NALM6 (cell line): Measurements from ENCODE around the genes CRNKL1 and KIZ.

DNA sequence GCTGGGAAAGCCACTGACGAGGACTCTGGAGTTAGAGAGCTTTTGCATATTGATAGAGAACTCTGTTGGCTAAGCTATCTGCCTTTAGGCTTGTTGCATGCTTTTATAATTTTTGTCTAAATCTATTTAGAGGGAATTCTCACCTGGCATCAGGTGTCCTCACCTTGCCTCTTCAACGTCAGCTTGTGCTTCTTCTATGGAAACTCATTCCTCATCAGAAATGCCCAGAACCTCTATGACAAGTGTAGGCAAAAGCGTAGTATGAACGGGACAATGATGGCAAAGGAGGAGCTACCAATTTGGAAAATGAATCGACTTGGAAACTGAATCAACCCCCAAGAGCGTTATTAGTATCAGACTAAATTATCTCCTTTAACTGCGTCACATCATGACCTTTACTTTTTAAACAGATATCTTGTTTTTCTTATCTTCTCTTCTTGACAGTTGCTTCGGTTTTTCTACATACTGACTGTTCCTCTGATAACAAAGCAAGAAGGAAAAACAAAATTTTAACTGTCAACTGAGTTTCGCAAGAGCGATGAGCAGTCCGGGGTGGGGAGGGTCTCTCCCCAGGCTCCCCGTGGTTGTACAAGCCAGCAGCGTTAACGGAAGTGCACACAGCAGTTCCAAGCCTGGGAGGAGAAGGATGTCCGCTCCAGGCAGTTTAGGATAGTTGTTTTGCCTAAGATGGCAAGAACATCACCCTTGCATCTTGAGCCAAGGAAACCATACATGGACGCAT lies 20.4 kb downstream of the SLC24A3 start:
- PRO-cap: no peak

- PRO-cap: no peak
Observed at GRCh38 chr20:19285446-19285862, 73.0 kb downstream of the SLC24A3 start.

DNA sequence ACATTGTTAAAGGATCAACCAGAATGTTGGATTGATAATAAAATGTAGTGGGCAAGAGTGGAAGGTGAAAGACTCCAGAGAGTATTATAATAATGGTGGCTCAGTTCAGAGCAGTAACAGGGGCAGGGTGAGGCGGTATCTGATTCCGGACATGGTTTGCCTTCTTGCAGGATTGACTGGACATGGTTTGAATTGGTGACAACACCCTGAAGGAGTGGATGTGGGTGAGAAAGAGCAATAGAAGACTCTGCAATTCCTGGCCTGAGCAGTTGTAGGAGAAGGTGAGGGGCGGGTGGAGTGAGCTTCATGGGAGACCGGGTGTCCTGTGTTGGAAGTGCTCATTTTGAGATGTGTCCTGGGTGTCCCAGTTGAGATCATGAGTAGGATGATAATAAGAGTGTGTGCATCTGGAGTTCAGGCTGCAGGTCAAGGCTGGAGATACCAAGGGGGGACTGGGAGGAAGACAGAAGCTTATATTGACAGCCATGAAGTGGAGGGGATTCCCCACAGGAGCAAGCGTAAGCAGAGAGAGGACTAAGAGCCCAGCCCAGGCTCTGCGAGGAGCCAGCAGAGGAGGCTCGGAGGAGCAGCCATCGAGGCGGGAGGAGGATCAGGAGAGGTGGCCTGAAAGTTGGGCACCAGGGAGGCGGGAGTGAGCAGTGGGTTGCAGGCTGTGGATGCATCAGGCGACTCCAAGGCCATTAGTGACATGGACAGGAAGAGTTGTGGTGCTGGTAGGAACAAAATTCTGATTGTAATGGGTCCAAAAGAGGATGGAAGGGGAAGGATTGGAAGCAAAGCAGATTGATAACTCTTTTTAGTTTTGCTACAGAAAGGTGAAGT lies 116.1 kb downstream of the SLC24A3 start:
- PRO-cap: no peak

GRCh38 chr20:19417579-19418306 lies 205.3 kb downstream of the SLC24A3 start:
- PRO-cap: no peak

GRCh38 chr20:19701261-19701914 lies 56.7 kb upstream of the RIN2 start:
- PRO-cap: bidirectional peak, plus-strand start at chr20:19701587, minus-strand start at chr20:19701507

GRCh38 chr20:19756641-19756886 lies 1.5 kb upstream of the RIN2 start:
- PRO-cap: unidirectional peak, plus-strand start at chr20:19756707

DNA sequence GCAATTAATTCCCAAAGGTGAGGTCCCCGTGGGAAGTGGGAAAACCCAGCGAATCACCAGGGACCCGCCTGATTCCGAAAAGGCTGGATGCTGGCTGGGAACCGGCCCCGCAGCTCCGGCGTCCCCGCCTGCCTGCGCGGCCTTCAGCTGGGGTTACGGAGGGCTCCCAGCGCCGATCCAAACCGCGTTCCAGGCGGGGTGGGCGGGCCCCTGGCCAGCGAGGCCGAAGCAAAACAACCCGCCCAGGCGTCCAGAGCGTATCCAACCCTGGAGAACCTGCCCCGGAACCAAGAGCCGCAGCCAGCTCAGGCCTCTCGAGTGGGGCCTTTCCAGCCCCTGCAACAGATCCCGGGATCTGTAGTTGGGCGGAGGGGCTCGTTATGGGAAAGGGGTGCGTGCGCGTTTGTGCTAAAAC lies 704 bp upstream of the RIN2 start:
- PRO-cap: no peak

GRCh38 chr20:19799563-19800035 lies 41.5 kb downstream of the RIN2 start:
- PRO-cap: no peak

- PRO-cap: no peak
Observed at GRCh38 chr20:19935630-19936341, 81.4 kb upstream of the NAA20 start.

DNA sequence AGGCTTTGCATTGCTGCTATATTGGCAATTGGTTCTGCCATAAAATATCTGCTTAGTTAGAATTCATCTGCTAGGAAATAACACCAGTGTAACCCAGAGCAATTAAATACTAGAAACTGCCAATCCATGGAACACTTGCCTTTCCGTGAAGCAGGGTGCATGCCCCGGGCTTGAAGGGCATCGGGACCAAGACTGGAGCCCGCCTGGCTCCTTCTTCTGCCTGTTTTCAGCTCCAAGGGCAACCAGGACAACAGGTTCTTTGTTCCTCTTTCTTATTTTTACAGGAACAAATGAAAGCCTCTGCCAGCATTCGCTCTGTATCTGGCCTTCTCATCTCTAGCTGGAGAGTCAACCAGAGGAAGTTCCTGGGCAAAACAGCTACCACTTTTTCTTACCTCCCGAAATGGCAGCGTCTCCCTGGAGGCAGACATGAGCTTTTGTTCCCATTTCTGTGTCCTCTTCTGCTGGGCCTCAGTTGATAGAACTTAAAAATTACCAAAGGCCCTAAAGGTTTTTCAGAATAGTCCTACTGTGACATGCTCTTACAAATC lies 74.2 kb upstream of the NAA20 start:
- PRO-cap: no peak

GRCh38 chr20:20051836-20052919 lies at the start of gene CRNKL1:
Gene CRNKL1, minus strand, starts transcription at chr20:20052466.
- PRO-cap: bidirectional peak, plus-strand start at chr20:20052613, minus-strand start at chr20:20052395; unidirectional peak, plus-strand start at chr20:20052859

DNA sequence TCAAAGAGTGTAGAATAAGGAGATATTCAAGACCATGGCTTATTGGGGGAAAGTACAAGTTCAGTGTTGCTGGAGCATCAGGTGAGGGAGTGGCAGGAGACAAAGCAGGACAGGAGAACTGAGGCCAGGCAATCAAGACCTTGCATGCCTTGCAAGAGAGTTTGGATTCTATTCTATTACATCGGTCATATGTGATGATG lies 81.9 kb downstream of the CFAP61 start:
- PRO-cap: no peak

DNA sequence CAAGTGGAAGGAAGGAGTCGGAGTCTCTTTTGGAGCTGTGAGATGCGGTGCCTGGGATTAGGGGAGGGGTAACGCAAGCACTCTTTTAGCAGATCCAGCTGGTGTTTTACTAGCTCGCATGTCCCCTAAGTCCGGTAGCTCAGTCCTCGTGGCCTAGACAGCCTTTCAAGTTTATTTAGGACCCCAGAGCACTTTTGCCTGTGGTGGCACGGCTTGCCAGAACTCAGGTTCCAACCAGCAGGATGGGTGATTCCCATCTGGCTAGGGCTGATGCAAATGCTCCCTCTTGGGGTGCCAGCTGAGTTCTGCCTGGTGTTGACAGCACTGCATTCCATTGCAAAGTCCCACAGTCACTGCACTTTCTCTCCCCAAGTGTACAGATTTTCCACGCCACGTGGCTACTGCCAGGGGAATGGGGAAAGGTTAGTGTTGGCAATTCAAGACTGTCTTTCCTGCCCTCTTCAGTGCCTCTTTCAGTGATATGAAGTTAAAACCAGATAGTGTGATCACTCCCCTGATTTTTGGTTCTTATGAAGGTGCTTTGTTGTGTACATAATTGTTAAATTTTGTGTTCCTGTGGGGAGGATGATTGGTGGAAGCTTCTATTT lies 85.9 kb downstream of the CFAP61 start:
- PRO-cap: no peak

- PRO-cap: no peak
Observed at GRCh38 chr20:20210432-20210850, 157.5 kb upstream of the INSM1 start.

DNA sequence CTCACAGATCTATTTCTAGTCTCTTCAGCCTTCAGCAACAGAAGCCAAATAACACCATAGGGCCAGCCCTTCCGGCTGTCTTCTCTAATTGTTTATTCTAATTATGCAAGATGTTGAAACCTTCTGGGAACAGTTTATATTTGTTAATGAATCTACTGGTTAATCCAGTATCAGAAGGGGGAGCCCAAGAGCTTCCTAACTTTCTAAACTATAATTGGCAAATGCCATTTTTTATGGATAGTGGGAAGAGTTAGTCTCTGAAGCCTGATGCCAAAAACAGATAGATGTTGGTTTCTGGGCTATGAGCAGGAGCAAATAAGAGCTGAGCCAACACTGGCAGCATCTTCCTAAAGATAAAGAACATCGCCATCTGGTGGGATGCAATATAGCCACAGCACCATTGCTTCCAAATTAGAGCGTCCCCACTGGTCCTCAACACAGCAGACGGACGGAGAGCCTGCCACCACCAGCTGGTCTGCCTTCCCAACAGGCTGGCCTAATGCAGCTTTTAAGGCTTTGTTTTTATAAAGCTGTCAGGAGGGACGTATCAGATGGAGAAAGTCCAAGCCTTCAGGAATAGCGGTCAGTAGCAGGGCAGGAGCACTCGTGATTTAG lies 118.9 kb downstream of the RALGAPA2 start:
- PRO-cap: no peak

GRCh38 chr20:20603374-20603772 lies 109.1 kb downstream of the RALGAPA2 start:
- PRO-cap: unidirectional peak, minus-strand start at chr20:20603565

DNA sequence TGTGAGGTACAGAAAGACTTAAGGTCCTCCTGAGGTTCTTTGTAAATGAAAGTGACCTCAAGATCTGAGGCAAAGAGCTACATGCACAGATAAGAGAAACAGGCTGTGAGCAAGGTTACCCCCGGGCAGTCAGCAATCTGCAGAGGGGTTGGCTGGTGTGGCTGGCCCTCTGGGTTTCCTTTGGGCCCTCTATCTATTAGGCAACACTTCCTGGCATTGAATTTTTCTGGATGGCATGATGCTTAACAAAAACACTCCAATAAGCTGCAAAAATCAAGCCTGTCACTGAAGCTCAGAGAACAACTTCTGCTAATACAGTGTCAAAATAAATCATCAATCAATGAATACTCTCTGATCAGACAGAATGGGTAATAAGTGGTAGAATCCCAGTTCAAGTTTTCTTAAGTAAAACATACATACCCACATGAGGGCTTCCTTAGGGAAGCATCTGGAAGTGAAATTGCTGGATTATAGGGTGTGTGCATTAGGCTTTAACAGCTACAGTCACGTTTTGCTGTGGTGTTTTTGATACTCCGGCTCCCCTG lies 49.0 kb upstream of the RALGAPA2 start:
- PRO-cap: no peak

DNA sequence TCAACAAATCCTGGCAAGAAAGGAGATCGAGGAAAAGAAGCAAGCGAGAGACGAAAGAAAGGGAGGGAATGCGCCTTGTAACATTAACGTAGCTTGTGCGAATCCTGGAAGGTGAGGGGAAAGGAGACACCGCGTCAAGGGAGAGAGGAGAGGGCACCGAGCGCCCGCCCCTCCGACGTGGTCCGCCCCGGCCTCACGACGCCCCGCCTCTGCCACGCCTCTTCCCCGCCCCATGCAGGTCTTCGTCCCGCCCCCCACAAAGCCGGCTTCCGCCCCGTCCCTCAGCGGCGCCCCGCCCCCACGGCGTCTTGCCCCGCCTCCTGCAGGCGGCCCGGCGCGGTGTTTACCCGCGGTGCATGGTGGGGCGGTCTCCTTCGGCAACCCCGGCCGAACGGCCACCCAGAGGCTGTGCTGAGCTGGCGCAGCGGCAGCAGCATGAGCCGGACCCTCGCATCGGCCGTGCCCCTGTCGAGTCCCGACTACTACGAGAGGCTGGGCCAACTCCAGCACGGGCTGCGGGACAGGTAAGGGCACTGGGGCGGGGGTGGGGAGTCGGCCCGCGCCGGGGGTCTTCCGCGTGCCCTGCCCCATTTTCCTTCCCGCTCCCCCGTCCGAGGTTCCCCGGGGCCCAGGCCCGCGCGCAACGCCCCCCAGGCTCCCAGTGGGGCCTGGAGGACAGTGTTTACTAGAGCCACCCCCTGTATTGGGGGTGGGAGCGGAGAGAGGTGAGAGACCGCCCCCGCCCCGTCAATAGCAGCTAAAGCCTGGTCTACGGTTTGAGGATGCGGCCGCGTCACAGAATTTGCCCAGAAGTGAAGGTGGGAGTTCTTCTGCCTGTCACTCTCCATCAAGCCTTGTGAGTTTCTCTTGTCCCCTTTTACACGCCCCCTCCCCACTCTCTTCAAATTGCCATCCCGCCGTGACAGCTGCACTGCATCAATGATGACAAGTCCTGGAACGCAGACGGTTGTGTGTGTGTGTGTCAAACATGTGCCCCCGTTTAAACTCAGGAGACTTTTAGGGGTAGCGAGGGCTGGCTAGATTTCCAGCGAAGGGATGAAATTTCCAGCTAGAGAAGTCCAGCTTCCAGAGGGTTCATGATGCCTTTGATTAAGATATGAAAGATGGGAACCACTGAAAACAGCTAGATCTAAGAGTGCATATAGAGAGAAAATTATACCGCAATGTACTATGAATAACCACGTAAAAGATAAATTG lies at the start of gene KIZ:
KIZ (plus strand) TSS at position 402 of the 1,218 bp plus-strand sequence.
- PRO-cap: bidirectional peak, plus-strand start at position 402 of the sequence, minus-strand start at position 194 of the sequence; bidirectional peak, plus-strand start at position 760 of the sequence, minus-strand start at position 818 of the sequence

DNA sequence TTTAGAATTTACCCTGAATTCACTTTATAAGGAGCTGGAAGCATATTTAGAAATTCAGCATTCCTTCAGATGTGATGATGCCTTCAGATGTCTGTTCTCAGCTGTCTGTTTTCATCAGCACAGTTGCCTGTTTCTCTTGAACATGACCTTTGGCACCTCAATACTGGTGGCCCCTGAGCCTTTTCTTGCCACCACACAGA lies 48.9 kb downstream of the KIZ start:
- PRO-cap: no peak

DNA sequence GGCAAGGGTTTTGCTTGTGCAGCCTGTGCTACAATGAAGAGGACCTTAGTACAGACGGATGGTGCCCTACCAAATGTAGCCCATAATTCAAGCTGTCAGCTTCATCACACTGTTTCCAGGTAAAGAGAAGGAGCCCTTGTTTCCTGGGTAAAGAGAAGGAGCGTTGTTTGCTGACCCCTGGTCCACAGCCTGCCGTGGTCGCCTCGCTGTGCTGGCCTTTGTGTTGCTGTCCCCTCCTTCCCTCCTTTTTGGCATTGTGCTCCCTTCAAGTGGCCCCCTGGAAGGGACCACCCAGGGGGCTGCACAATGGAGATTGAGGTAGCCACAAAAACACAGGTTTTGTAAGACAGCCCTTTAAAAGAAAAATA lies 63.7 kb downstream of the KIZ start:
- PRO-cap: no peak